Tibial artery (tissue), 1 donor: ENCODE data around the genes FAM151A, PARS2 and LEXM.

DNA sequence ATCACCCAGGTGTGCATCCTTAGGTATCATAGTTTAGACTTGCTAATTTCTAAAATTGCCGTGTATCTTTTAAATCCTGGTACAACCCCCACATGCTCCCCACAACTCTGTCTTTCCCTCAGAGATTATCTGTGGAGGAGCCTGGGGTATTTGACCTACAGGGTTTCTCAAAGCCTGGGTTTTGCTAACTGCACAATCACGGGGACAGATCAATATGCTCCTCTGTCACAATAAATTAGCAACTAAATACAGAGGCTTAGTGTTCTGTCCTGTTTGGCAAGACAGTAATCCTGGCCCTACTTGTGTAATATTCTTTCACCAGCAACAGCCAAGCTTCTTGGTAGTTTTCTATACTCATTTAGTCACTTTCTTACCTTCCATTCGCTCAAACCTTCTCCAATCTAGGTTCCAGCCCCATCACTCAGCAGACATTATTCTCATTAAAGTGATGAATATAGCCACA, 8.5 kb downstream of the ECHDC2 start:
- PRO-cap = no peak

GRCh38 chr1:53090420-53091287, 28.6 kb downstream of the PODN start:
- PRO-cap = no peak

DNA sequence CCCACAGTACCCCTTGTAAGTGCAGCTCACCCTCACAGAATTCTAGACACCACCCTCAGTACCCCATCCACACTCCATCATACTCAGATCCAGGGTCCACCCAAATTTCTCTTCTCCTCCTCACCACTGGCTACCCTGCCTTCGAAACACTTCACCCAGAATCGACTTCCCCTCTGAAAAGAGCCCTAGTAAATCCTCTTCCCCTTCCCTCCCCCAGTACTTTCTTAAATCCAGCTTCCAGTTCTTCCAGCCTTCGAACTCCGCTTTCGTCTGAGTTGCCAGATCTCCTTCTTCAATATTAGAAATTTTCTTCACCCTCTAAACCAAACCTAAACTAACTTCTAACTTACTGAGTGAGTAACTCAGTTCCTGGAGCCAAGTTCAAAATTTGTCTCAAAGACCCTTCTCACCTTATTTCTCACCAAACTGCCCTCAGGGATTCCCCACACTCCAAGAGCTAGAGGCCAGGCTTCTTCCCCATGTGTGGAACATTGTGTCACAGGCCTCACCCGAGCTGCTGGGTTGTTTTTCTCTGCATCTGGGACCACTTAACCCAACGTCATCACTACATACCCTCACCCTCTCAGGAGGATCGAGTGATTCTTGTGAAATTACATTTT, 1.3 kb downstream of the CPT2 start:
- PRO-cap = unidirectional peak, minus-strand start at position 490 of the sequence

DNA sequence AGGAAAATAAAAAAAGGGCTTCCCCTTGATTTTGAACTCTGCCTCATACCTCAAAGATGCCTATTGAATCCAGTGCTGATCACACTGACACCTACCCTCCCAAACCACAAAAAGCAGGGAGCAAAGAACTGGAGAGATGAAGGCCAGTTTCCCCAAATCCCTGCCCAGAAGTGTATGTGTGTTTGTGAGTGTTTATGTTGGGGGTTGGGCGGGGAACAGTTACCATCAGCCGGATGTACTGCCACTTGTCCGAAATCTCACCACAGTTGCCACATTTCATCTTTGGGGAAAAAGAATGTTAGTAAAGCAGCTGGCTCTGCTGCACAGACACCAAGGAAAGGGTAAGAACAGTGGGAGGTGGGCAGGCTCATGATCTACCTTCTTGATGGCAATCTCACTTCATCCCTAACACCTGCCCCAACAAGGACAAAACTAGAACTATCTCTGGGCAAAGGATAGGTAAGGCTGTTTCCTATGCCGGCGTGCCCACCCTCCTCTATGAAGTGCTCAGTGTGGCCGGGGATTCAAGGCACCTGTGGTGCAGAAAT, 1.7 kb downstream of the CZIB start:
- PRO-cap = no peak

DNA sequence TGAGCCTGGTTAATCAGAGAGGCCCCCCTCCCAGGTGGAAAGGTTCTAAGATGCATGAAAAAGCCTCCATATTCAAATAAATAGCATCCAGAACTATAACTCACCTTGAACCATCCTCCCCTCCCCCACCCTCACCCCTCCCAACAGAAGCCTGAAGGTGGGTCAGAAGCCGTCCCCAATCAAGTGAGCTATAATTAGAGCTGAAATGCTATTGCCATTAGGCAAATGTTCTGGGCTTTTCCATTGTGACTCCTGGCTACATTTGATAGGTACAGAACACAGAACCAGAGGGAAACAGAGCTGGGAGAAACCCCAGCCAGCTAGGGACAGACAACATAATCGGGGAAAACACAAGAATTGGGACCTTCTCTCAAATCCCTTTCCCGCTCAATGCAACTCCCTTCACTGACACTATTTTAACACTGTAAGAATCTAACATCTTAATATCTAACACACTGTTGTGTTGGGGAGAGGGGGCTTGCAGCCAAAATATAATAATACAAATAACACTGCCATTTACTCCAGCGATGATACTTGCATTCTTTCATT, 41.4 kb downstream of the LRP8 start:
- PRO-cap = no peak

DNA sequence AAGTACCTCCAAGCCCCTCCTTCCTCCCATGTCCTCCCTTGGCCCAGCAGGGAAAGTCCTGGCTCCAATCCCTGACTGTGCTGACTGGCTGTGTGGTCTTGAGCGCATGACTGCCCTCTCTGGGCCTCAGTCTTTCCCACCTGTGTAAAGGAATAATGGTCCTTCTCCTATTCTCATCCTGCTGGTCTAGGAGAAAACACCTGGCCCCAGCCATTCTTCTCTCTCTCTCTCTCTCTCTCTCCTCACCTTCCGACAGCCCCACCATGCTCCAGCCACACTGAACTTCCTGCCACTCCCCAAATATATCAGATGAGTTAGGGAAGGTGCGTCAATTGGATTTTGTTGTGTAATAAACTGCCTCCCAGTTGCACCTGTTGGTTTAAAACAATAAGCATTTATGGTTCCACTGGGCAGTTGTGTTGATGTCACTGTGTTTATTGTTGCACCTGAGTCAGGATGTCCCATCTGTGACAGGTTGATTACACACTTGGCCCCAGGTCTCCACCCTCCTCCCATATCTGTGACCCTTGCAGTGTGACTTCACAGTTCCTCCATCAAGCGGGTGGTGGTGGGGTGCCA, 22.3 kb upstream of the LRP8 start:
- PRO-cap = no peak

DNA sequence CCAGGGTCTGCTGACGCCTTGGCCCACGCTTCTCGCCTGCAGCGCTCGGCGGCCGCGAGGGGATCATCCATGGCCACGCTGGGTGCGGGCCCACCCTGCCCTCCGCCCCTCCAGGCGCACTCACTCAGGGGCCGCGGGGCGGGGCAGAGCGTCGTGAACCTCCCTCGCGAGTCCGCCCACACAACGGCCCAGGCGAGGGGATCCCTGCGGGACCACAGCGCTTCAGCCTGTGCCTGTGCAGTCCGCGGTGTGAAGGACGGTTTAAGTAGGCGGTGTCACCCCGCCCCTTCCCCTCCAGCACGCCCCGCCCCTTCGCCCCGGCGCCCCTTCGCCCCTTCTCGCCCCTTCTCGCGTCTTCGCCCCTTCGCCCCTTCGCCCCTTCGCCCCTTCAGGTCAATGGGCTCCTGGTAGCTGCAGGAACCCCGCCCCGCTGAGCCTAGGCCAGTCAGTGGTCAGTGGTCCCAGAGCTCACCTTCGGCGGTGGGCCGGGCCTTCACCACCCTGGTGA, 19.8 kb upstream of the DMRTB1 start:
- PRO-cap = no peak

DNA sequence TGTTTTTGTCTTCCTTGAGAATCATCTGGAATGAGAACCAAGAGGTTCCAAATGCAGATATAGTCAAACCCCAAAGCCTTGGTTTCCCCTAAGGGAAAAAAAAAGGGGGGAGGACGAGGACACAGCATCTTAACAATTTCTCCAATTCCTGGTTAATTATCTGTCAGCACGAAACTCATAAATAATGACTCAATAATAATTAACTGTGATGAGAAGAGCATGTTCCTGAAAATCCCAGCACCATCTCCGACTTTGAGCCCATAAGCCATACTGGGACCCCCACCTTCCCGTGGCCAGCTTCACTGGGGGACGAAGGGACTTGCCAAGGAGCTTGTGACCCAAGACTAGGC, 2.1 kb downstream of the GLIS1 start:
- PRO-cap = no peak

DNA sequence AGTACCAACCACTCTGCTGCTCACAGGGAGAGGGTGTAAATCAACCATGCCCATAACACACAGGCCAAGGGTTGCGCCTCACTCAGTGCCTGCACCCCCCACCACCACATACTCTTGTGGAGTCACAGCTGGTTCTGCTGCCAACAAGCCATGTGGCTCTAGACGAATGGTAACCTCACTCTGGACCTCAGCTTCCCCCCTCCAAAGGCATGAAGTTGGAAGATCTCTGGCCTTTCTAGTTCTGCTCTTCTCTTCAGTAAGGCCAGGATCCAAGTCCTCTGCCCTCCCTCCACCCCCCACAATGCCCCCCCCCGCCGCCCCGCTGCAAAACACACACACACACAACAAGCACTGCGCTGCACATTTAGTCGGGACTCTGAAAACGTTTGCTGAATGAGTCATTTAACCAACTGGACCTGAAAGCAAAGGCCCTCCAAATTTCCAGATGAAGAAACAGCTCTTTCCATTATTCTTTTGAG, 1.7 kb upstream of the GLIS1 start:
- PRO-cap = no peak

DNA sequence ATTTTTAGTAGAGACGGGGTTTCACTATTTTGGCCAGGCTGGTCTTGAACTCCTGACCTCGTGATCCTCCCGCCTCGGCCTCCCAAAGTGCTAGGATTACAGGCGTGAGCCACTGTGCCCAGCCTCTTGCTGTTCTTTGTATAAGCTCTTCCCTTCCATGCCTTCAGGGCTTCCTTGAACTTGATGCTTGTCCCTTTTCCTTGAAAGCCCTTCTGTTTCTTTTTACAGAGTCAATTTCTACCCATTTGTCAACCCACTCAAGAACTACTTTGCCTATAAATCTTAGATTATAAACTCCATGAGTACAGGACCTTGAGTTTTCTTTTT, 5.4 kb downstream of the TCEANC2 start:
- PRO-cap = no peak

DNA sequence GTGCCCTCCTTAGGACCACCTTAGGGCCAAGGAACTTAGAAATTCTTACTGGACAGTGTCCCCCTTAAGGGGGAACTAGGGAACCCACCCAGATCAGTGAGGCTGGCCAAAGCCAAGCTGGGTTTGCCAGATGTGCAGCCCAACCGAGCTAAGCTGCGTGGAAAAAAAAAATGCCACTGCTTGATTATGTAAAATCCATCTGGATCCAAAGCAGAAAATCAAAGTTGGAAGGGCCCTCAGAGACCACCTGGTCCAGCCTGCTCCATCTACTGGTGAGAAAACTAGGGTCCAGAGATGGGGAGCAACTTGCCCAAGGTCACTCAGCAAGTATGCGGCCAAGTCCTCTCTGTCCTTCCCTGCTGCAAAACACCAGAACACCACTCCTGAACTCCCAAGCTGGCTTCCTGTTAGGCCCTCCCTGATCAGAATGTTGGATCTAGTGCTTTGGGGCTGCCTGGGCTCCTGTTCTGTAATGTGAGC, 77.8 kb downstream of the MRPL37 start:
- PRO-cap = no peak

DNA sequence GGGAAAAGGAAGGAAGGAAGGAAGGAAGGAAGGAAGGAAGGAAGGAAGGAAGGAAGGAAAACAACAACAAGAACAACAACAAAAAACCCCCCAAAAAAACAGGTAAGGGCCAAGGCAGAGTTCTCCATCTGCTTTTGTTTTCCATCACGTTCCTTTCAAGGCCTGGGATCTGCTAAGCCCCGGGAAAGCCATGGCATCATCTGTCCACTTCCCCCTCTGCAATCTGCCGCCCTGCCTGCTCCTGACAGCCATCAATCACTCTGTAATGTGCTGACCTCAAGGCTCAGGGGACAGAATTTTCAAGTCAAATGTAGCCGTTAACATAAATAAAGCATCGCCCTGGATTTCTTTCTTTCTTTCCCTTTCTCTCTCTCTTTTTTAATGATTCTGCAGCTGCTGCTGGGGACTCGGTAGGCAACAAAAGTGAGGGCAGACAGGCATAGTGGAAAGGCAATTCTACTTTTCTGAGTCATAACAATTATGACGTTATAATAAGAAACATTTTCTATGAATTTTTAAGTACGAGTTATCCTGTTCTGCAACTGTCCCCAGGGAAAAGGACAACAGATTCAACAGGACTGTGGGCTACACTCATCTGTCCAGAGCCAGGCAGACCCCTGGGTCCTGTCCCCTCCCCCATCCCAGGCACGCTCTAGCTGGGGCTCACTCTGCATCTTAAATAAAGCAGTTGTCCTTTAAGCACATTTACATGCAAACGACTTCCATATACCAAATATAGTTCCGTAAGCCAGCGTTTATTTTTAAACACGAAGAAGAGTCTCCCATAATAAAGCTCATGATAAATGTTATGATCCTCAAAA, 127.5 kb downstream of the MRPL37 start:
- PRO-cap = unidirectional peak, minus-strand start at position 425 of the sequence

DNA sequence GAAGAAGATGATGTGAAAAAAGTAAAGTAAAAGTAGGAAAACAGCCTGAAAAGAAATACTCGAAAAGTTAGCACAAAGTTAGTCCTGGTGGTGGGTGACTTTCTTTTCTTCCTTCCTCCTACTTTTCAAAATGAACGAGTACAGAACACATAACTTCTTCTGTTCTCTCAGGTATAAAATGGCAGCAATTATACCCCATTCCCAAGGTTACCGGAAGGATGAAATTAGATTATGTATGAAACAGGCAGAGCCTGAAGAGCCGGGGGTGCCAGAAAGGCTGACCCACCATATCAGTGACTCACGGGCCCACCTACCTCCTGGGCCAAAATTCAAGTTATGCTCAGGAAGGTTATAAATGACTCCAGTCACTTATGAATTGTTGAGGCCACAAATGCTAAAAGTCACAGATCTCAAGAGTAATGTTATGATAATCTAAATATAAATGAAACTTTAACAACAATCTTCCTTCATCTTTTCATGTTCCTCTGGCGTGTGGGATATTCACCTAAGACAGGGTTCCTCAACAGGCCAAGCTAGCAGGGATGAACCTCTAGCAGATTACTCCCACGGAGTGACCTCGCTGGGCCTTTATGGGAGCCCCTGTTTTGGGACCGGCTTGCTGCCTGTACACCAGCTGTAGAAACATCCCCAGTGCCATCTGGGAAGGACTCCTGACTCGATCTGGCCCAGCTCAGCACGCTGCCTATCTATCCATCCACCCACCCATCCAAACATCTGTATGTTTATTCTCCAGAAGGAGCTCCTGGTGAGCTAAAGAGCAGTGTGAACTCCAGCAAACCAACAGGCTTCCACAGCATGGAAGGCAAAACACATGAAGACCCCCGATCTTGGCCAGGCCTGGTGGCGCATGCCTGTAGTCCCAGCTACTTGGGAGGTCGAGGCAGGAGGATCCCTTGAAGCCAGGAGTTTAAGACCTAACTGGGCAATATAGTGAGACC, 151.5 kb downstream of the MRPL37 start:
- PRO-cap = no peak

GRCh38 chr1:54372955-54373651, 173.1 kb downstream of the MRPL37 start:
- PRO-cap = no peak

GRCh38 chr1:54385433-54385938, 162.5 kb upstream of the ACOT11 start:
- PRO-cap = no peak

DNA sequence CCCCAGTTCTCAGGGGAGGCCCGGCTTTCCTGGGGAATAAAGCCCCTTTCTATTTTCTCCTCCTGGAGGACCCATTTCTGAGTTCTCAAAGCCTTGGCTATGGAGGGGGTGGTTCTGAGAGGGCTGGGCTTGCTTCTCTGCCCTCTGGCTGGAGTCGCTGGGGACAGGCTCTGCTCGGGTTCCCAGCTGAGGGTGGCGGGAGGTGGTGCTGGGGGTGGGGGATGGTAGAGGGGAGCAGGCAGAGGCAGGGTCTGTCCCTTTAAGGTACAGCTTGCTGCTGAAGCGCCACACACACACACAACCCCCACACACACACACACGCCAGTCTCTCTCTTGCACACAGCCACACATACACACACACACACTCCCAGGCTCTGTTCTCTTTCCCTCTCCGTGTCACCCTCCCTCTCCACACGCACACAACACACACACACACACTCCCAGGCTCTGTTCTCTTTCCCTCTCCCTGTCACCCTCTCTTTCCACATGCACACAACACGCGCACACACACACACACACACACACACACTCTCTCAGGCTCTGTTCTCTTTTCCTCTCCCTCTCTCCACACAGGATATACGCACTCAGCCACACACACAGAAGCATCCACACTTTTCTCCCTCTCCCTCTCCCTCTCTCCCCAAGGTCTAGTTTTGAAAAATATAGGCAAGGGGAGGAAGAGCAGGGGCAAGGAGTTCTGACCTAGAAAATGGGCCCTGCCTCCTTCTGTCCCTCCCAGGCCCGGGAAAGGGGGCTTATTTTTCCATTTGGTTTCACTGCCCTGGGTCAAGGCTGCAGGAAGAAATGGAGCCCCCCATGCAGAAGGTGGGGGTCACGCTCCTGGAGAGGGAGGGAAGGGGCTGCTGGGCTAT, 71.9 kb upstream of the ACOT11 start:
- PRO-cap = no peak

DNA sequence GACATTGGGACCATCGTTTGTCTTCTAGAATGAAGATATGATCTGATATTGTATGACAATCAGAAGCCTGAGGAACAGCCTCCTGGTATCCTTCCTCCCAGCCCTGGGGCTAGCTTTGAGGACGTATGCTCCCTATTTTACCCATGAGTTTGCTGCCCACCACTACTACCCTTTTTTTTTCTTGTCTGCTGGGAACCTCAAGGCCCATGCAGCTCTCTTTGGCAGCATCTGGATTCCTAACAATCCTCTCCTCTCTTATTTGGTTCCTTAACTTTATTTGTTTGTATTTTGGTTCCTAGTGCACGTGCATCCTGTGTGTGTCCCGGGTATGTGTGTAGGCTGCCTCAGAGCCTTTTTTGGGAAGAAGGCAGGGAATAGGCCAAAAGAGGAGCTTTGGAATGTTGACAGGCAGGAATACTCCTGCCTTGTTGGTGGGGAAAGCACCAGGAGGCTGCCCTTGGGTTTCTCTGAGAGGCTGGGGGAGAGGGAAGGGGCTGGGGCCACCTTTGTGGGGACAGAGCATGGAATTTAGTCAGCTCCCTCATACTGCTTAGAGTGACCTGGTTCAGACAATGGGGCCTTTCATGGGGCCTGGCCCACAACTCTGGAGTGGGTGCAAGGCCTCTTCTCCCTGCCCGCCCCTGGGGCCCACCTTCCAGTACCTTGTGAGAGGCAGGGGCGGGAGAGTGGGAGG, 31.2 kb downstream of the ACOT11 start:
- PRO-cap = no peak

DNA sequence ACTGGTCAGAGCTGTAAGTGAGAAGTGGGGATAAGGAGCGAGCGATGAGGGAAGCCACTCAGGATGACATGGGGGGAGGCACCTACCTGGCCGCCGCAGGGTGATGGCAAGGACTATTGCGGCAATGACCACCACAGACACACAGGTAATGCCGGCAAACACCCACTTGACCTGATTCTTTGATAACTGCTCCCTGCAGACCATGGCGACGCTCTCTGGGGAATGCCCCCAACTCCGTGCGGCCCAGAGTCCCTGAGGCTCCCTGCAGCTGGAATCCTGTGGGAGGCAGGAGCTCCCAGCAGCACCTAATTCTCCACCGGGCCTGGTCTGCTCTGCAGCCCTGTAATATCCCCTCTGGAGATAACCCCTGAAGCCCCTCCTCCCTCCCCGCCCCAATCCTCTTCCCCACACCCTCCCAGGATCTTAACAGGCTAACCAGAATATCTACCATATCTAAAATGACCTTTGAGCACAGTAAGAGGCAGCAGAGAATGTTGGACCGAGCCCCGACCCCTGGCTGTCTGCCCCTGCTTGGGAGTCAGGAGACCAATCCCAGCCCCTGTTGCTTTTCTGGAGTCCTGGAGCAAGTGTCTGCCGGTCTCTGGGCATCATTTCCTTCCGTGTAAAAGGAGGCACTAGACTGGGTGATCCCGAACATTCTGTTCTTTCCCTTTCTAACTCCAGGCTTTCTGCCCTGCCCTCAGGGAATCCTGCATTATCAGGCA, at the start of gene FAM151A:
TSS of gene FAM151A (minus strand) at position 334 of the 725 bp plus-strand sequence.
- PRO-cap = no peak

GRCh38 chr1:54764388-54765310, at the start of gene PARS2:
Gene PARS2, minus strand, starts transcription at chr1:54764523.
- PRO-cap = unidirectional peak, minus-strand start at chr1:54764523

DNA sequence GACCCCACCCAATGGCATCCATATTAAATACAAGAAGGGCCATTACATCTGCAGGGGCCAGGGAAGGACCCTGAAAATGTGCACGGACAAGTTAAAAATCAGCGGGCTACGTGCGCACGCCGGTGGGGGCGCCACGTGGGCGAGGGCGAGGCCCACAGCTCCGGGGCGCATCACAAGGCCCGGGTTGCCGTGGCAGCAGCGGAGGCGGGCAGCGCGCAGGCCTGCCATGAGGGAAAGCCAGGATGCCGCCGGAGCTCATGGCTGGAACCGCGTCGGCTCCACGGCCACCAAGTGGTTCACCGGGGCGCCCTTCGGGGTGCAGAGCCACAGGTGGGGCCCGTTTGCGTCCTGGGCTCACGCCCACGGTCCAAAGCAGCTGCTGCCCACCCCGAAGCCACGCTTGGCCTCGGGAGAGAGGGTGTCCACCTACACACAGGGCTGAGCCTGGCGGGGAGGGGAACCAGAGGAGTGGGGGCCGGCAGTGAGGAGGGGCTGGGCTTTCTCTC, at the start of gene LEXM:
TSS of gene LEXM (plus strand) at position 173 of the 506 bp plus-strand sequence.
- PRO-cap = no peak